ENCODE measurements around the gene TLCD5.

GRCh38 chr11:119492395-119492663 lies 69.4 kb upstream of the THY1 start:
- PRO-cap: no peak

DNA sequence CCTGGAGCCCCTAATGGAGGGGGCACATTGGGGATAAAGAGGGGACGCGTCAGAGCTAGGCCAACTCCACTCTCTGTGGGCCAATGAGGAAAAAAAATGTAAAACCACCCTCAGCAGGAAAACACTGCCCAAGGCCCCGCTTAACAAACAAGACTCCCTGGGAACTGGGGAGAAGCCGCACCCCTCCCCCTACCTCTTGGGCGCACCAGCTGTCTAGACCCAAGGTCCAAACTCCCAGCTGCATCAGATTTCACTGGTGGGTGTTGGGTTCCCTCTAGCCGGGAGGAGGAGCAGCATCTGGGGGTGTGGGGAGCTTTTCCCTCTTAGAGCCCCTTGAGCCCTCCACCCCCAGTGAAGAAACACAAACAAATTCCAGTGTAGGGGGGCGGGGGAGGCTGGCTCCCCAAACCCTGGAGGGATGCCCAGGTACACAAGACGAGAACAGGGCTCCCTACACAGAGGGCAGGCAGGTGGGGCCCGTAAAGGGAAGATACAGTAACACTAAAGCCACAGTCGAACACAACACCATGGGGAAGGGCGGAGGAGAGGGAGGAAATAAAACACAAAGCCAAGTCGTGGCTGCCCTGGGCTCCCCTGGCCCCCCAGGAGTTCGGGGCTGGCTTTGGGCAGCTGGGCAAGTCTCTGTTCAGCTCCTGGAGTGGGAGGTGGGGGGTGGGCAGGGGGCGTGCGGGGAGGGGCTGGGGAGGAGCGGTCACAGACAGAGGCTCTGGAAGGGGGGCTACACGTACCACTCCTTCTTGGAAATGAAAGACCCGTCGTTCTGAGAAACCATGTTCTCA lies 64.8 kb downstream of the NECTIN1 start:
- PRO-cap: no peak

GRCh38 chr11:119779079-119779675 lies 50.2 kb upstream of the NECTIN1 start:
- PRO-cap: no peak

DNA sequence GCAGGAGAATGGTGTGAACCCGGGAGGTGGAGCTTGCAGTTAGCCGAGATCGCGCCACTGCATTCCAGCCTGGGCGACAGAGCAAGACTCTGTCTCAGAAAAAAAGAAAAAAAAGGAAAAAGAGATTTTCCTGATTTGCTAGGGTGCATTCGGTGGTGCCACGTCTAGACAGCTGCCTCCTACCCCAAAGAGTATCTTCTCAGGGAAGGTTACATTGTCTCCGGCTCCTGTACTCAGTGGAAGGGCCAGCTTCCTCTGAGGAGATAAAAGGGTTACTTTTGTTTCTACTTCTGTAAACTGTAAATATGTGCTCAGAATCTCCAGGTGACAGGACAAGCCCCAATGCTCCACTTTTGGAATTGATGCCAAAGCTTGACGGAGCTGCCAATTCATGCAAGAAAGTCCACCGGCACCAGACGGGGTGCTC lies 18.2 kb upstream of the OAF start:
- PRO-cap: no peak

DNA sequence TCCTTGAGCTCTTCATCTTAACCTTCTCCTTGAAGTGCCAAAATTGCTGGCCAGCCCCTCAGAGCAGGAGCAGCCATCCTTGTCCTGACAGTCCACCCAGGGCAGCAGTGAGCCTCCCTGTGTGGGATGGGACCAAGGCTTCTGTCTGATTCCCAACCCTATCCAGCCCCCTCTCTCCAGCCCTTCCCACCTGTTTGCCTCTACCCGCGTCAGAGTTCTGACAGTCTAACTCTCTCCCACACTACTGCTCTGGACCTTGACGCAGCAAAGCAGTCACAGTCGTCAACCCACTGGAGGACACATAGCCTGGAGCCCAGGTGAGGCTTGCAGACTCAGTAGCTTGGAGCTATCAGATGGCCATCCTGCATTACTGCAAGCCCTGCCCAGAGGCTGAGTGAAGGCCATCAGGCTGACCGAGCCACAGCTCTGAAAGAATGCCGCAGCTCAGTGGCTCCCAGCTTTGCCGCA lies 3.7 kb downstream of the OAF start:
- PRO-cap: bidirectional peak, plus-strand start at position 272 of the sequence, minus-strand start at position 143 of the sequence

- PRO-cap: bidirectional peak, plus-strand start at chr11:120325301, minus-strand start at chr11:120325238; bidirectional peak, plus-strand start at chr11:120325688, minus-strand start at chr11:120325692
Observed at GRCh38 chr11:120324707-120325942, at the start of gene TLCD5. TLCD5 (plus strand) TSS chr11:120325299.

DNA sequence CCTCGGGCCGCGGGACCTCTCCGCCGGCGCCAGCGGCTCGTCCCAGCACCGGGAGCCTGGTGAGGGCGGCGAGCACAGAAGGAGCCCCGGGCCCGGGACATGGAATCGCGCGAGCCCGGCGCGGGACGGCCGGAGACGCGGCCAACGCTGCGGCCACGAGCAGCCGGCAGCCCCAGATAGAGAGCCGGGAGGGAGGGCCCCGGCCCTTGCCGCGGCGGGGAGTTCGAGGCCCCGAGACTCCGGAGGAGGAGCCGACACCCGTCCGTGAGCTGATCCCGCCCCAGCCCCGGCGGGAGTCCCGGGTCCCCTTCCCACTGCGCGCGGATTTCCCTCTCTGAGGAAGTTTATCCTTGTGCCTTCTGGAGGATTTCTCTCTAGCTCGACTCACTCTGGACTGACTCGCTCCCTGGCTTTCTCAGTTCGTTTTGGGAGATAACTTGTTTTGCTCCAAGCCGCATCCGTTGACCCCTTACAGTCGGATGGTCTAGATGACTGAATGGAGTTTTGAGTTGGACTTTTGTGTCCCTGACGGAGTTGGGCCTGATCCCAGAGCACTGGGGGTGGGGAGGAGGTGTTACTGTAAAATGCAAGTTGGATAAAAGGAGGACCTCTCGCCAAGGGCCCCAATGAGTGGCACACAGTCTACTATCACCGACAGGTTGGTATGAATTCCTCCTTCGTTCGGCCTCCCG lies 551 bp downstream of the ARHGEF12 start:
- PRO-cap: unidirectional peak, minus-strand start at position 494 of the sequence; bidirectional peak, plus-strand start at position 626 of the sequence, minus-strand start at position 494 of the sequence

DNA sequence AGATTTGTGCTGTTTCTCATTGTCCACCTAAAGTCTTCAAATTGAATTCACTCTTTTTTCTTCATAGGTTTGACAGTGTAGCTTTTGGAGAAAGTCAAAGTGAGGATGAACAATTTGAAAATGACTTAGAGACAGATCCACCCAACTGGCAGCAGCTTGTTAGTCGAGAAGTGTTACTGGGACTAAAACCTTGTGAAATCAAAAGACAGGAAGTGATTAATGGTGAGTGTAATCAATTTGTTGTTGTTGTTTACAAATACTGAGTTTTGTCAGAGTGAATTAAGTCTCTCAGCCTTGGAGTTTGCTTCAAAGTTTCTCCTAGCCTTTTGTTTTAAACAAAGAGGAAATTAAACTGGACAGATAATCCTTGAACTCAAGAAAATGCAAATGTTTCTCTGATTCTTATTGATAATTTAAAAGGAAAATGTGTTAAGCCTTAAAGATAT lies 53.5 kb upstream of the GRIK4 start:
- PRO-cap: no peak

DNA sequence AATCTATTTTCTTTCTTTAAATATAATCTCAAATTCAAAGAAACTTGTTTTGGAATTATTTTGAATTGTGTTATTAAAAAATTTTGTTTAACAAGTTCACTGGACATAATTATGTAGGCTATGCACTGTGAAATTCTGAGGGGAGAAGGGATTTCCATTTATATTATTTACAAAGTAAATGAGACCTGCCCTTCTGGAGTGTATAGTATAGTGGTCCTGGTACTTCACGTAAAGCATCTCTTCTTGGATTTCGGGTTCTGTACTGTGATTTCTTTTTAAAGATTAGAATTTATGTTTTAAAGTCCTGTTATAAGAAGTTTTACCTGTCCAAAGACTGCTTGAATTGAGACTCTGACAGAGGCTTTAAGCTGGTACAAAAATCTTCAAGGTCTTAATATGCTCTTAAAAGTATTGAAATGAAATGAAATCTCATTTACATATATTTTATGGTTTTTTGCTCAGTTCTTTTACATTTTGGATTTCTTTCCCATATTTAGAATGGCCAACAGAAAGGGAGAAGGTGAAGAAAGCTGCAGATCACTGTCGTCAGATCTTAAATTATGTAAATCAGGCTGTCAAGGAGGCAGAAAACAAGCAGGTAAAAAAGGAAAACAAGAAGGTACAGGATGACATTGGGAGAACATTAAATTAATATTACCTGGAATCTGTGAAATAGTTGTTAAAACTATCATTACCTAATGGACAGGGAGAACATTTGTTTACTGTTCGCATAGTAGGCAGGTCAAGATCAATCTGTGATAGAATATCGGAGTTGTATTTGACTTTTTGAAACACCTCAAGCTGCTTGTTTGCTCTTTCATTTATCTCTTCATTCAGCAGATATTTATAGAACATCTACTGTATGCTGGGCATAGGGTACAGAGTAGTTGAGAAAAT lies 42.5 kb upstream of the GRIK4 start:
- PRO-cap: no peak

GRCh38 chr11:120486628-120487801 lies 24.5 kb upstream of the GRIK4 start:
- PRO-cap: no peak

DNA sequence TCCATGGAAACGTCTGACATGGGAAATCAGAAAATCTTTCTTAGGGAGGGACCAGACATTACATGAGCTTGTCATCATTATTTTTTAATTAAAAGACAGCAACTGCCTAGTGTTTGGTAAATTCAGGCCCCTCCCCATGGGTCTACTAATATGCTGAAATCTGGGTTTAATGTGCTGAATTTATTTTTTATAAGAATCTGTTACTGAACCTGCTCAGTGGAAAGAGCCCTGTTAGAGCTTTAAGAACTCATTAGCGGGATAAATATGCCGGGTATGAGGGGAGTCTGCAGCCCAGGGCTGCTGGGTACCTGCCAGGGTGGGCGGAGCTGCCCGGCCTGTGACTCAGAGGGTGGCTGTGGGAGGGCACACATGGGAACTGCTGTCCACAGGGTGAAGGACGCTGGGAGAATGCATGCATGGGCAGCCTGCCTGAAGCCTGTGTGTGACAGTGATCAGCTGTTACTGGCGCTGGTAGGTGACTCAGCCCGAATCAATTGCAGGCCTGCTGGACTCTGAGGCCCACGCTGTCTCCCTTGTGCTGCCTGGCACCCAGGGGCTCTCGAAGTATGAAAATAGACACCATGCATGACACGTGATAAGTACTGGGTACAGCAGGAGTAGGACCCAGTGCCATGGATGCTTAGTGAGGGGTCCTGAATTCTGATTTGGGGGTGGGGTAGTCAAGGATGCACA lies 36.2 kb downstream of the GRIK4 start:
- PRO-cap: no peak

- PRO-cap: no peak
Observed at GRCh38 chr11:120929464-120929890, 94.4 kb upstream of the TBCEL start.

- PRO-cap: no peak
Observed at GRCh38 chr11:121309294-121310267, 17.0 kb downstream of the SC5D start.

DNA sequence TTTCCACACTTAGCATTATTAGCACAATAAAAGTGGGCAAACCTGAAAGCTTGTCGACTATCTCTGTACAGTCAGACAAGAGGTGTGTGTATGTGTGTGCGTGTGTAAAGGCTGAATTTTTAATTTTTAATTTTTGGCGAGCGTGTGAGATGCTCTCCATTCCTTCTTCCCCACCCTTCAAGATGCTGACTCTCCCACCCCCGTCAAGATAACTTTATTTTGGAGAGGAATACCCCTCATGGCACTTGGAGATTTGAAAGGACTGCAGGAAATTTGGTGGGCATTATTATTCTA lies 857 bp downstream of the SORL1 start:
- PRO-cap: no peak

- PRO-cap: no peak
Observed at GRCh38 chr11:121494156-121495069, 42.3 kb downstream of the SORL1 start.

GRCh38 chr11:121617388-121618503 lies 165.6 kb downstream of the SORL1 start:
- PRO-cap: unidirectional peak, plus-strand start at chr11:121617915

DNA sequence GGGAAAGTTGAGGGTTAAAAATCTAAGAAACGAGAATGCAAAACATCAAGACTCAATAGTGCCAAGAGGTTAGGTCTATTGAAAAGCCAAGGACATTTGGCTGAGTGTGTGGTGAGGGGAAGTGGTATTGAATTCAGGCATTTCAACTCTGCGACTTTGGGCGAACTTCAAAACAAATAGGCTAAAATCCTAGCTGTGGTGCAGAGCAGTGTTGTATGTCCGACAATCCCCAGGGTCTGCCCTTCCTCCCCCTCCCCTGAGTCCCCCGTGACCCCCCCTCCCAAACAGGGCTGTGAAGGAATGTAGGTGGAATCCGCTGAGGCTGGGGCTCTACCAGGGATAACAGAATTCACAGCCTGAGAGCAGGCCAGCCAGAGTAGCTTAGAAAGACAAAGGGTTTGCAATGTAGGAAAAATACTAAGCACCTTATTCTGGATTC lies 315.3 kb downstream of the BLID start:
- PRO-cap: no peak

DNA sequence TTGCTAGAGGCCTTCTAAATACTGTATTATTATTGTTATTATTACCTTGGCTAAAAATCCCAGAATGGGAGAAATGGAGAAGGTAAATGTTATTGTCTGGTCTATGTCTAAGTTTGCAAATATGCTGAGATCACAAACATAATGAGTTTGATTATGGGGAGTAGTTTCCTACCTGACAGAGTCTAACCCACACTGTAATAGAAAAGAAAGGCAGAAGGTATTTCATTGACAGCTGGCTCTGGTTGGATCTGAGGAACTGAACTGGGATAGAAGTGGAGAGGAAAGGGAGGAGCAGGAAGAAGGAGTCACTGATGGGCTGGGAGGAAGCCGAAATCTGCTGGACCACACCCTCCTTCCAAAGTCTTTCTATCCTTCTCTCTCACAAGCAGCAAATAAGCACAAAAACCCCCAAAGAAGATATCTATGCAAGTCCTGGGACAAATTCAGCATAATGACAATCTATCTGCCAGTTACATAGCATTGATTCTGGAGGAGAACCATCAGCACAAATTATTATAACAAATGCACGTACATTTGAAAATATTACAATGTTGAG lies 11.7 kb downstream of the BLID start:
- PRO-cap: no peak

DNA sequence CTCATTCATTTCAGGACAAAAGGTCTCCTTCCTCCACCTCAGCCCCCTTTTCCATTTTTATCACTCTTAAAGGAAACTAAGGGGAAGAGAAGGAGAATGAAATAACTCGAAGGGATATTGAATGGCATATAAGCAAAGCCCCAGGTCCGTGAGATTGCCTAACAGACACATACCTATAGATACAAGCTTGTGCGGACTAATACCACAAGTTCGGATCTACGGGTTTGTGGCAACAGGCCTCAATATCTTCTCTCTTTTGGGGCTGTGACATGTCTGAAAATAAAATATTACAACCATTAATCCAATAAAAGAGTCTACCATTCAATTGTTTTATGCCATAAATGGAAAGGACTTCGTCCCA lies 36.0 kb upstream of the BLID start:
- PRO-cap: no peak

- PRO-cap: no peak
Observed at GRCh38 chr11:122348809-122349399, 232.9 kb upstream of the BLID start.